ENCODE data around the genes CPSF6, BEST3 and MYRFL.

- PRO-cap = bidirectional peak, plus-strand start at chr12:69239607, minus-strand start at chr12:69239461
Measured at GRCh38 chr12:69239140-69239716, at the start of gene CPSF6. Gene CPSF6, plus strand, starts transcription at chr12:69239569.

- PRO-cap = no peak
Measured at GRCh38 chr12:69240653-69240935, 1.2 kb downstream of the CPSF6 start.

DNA sequence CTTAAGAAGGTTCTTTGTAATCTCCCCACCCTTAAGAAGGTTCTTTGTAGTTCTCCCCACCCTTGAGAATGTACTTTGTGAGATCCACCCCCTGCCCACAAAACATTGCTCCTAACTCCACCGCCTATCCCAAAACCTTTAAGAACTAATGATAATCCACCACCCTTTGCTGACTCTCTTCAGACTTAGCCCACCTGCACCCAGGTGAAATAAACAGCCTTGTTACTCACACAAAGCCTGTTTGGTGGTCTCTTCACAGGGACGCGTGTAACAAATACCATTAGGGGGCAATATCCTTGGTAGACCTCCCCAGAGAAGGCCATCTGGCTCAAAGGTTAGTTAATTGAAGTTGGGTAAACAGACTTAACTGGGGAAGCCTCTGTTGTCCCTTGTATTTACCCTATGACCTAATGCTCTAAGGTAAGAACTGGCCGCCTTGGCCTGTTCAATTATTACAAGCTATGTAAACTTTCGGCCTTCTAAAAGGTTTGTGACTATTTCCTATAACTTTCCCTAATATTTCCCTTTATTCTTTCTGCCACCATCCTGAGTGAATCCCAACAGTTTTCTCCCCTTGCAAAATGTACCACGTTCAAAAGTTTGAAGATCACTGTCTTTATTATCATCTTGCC is 15.4 kb upstream of the LYZ start:
- PRO-cap = no peak

- PRO-cap = no peak
Measured at GRCh38 chr12:69416287-69416742, 53.9 kb upstream of the FRS2 start.

DNA sequence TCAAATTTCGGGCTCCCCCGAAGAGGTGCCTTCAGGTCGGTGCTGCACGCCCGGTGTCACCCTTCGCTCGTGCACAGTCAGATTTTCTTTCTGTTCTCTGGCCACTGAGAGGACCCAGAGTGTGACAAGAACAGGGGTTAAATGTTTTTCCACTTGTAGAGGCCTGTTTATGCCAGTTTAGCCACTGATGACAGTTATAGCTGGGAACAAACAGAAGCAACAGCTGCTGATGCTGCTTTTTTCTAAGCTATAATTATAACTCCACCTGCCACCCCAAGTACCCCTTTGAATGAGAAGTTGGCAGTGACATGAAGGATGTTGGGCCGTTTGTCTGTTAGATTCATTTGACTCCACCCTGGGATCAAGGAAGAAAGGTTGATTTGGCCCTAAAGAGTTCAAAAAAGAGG is at the start of gene BEST3:
BEST3 (minus strand) TSS at position 58 of the 407 bp plus-strand sequence.
- PRO-cap = no peak

DNA sequence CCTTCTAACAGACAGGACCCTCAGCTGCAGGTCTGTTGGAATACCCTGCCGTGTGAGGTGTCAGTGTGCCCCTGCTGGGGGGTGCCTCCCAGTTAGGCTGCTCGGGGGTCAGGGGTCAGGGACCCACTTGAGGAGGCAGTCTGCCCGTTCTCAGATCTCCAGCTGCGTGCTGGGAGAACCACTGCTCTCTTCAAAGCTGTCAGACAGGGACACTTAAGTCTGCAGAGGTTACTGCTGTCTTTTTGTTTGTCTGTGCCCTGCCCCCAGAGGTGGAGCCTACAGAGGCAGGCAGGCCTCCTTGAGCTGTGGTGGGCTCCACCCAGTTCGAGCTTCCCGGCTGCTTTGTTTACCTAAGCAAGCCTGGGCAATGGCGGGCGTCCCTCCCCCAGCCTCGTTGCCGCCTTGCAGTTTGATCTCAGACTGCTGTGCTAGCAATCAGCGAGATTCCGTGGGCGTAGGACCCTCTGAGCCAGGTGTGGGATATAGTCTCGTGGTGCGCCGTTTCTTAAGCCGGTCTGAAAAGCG is 40.0 kb downstream of the RAB3IP start:
- PRO-cap = no peak

DNA sequence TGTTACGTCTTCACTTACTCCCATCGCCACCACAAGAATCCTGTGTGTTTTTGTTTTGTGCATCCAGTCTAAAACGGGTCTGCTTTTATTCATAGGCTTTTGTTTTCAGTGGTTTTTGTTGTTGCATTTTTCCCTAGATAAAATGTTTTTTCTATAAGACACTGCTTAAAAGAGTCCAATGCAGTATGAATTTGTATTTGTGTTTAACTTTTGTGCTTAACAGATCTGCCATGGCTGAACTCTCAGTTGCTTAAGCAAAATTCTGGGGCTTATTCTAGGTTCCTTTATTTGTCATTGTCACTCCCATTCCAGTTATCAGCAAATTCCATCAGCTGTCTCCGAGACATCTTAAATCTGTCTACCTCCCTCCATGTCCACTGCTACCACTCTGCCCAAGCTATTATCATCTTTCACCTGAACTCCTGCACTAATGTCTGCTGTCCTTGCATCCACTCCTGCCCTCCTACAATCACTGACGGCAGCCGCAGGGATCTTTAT is 5.0 kb upstream of the MYRFL start:
- PRO-cap = no peak

GRCh38 chr12:69825065-69825374 is at the start of gene MYRFL:
Gene MYRFL, plus strand, starts transcription at chr12:69825227.
- PRO-cap = no peak

GRCh38 chr12:69936034-69936640 is 111.1 kb downstream of the MYRFL start:
- PRO-cap = no peak

DNA sequence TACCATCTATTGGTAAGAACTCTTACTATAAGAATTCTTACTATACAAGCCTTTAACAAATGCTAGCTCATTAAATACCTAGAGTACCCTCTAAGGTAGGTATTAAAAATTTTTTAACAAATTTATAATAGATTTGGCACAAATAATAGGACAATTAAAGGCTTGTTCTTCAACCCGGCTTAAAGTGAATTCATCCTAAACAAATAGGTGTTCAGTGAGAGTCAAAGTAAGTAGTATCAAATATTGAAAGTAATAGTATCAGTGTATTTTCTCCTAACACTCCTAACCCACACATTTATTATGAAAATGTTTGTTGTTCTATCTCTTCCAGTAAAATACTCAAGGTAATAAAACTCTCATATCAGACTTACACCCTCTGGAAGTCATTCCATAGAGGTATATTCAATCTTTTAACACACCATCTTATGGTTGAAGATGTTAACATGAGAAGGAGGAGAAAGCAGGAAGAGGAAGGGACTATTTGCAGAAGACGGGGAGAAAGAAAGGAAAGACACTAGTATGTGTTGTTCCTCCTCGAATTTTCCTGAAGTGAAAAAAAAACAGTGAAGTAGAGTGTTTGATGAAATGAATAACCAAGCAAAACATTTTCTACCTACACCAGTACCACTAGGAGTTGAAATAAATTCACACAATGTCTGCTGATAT is 1.6 kb upstream of the CNOT2 start:
- PRO-cap = unidirectional peak, plus-strand start at position 486 of the sequence

DNA sequence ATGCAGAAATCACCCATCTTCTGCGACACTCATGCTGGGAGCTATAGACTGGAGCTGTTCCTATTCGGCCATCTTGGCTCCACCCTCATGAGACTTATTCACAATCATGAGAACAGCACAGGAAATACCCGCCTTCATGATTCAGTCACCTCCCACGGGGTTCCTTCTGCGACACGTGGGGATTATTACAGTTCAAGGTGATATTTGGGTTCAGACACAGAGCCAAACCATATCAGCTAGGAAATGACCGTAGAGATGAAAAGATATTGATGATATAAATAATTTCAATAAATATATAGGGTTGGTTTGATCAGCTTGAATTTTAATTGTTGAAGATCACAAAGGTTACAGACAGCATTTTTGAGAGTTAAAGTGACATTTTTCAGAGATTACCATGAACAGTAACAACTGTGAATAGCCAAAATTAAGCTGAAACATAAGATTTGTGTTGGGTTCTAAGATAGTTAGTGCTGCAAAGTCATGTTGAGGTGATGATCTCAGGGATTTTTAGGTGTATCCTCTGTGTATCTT is 60.8 kb upstream of the KCNMB4 start:
- PRO-cap = no peak

GRCh38 chr12:70535678-70536459 is 101.4 kb downstream of the PTPRB start:
- PRO-cap = no peak

DNA sequence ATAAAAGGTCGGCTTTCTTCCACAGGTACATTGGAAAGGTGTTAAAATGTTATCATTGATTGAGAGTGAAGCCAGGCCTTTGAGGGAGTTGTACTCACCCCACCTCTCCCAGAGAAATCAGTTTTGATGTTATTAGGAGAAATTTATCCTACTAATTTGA is 1.2 kb downstream of the RAB21 start:
- PRO-cap = no peak

DNA sequence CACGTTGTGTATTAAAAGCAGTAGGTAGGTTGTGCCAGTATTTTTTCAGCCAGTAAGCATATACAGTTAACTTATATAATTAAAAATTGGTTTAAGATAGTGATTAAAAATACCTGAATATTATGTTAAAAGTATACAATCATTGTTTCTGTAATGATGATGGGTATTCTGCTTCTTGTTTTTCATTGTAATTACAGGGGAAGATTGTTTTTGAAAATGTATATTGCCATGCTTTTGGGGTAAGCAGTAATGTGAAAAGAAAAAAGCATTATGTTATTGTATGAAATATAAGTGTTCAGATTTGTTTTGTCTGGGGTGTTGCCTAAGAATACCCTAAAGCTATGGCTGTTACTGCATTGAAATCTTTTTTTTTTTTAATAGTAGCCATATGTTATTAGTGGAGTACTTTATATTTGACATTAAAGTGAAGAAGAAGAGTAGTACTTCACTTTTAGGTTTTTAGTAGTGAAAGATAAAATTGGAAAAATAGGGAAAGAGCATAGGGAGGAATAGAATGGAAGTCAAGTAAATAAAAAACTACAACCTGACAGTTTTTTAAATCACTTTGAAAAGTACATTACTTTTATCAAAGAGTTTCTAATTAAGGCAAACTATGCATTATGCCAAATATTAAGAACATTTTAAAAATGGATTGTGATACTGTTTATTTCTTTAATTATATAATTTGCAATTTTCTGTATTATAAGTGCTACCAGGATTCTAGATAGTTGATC is 34.1 kb downstream of the RAB21 start:
- PRO-cap = no peak

DNA sequence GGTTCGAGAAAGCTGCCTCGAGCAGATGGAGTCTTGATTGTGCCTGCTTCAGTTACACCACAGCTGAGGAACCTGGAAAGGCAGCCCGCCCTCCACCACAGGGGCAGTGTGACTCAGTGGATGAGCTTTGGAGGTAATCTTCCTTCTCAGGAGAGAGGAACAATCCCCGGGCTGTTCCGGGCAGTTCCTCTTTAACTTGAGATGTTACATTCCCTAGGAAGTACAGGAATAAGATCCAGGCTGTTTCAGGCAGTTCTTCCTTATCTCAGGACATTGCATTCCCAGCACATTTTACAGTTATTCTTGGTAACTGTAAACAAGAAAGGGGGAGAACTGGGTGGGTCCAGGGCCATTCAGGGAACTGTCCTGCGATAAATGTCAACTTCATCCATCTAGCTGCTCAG is 16.7 kb upstream of the TRHDE start:
- PRO-cap = no peak

DNA sequence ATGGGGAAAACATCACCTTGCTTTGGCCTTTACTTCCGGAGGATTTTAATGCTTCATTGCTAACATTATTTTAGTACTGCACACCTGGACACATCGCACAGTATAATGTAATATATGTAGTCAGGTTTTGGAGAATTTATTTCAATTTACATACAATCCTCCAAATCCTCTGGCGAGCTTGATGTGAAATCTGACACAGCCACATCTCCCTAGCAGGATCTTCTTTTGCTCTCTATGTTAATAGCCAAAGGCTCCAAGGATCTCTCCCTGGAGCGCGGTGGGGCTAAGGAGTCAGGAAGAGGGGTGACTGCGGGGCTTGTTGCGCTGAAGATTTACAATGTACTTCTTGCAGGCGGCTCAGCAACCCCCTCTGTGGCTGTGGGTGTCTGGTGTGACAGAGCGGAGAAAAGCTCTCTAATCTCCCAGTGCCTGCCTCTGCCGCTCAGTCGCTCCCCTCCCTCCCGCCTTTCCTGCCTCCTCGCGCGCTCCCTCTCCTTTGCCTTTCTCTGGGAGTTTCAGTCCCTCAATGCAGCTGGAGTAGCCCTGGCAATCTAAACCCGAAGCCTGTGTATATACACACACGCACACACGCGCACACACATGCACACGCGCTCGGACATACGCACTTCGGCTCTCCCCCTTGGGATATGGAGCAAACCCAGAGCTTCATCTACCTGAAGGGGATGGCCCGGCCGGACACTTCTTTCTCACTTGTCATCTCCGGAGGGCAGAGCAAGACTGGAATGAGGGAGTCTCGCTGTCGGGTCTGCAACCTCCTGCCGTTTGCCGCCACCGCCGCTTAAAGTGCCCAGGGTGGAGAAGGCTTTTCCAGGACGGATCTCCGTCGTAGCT is 795 bp upstream of the TRHDE start:
- PRO-cap = no peak

DNA sequence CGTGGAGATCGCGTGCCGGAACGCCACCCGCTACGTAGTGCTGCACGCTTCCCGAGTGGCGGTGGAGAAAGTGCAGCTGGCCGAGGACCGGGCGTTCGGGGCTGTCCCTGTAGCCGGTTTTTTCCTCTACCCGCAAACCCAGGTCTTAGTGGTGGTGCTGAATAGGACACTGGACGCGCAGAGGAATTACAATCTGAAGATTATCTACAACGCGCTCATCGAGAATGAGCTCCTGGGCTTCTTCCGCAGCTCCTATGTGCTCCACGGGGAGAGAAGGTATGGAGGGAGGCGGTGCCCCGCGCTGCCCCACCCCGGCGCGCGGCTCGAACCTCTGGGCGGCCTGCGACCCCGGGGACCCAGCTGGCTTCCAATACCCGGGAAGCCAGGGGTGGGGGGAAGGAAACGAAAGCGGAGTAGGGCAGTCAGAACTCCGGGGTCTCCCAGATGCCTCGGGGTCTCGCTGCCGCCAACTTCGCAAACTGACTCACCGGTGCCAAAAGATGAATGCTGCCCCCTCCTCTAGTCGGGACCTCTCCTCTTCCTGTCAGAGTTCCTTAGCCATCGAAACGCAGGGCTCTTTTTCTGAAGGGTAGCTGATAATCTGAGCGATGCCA is 1.2 kb downstream of the TRHDE start:
- PRO-cap = no peak

DNA sequence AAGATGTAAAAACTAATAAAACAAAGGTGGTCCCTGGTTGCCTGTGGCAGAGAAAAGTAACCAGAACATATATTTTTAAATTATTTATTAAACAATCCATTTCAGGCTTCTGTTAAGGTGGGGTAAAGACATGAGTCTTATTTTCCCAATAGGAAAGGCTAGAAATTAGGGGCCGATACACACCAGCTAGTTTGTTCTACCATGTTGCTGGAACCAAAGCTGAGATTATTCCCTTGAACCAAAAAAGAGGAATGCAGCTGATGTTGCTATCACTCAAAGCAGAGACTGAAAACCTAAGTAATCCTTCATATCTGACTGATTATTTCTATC is 812.6 kb upstream of the ATXN7L3B start:
- PRO-cap = unidirectional peak, minus-strand start at position 246 of the sequence

GRCh38 chr12:74985457-74986021 is 224.1 kb downstream of the KCNC2 start:
- PRO-cap = no peak

- PRO-cap = no peak
Measured at GRCh38 chr12:75784520-75784974, 273.1 kb upstream of the KRR1 start.